REH cell (cell line): Measurements from ENCODE around the gene RD3L.

DNA sequence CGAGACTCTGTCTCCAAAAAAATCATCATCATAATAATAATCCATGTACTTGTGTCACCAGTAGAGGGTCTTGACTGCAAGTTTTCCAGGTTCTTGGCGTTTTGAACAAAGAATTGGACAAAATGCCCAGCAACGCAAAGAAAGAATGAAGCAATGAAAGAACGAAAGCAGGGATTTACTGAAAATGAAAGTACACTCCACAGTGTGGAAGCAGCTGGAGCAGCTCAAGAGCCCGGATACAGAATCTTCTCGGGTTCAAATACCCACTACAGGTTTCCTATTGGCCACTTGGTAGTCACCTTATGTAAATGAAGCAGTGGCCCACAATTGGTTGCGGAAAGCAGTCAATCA is 14.9 kb upstream of the PPP1R13B start:
- PRO-cap = no peak

GRCh38 chr14:103881191-103882112 is 34.1 kb upstream of the PPP1R13B start:
- PRO-cap = no peak

DNA sequence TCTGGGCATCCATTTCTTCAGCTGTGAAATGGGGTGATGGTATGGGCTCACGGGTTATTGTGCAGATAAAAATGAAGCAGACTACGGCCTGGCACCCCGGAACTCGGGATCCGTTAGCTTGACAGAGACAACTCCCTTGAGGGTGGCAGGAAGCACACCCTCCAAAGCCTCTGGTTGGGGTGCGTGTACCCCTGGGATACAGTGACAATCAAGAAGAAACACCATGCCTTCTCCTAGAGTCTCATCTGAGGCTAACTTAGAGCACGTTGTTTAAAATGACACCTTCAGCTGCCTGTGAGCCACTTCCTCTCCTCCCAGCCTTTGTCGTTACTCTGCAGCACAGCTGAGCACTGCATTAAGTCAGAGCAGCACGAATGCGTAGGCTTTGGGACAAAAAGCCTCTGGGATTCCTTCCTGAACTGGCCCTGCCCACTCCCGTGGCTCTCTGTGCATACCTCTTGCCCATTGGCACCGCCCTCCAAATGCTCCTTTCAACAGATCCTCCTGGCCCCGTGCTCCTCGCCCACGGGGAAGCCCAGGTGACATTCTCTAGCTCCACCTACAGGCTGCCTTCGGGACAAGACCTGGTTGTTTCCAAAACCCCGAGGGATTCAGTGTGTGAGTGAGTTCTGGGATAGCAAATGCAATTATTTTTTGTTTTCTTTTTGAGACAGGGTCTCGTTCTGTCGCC is 11.2 kb downstream of the ATP5MJ start:
- PRO-cap = no peak

GRCh38 chr14:103942258-103942887 is at the start of gene RD3L:
RD3L (minus strand) TSS chr14:103942529.
- PRO-cap = no peak

DNA sequence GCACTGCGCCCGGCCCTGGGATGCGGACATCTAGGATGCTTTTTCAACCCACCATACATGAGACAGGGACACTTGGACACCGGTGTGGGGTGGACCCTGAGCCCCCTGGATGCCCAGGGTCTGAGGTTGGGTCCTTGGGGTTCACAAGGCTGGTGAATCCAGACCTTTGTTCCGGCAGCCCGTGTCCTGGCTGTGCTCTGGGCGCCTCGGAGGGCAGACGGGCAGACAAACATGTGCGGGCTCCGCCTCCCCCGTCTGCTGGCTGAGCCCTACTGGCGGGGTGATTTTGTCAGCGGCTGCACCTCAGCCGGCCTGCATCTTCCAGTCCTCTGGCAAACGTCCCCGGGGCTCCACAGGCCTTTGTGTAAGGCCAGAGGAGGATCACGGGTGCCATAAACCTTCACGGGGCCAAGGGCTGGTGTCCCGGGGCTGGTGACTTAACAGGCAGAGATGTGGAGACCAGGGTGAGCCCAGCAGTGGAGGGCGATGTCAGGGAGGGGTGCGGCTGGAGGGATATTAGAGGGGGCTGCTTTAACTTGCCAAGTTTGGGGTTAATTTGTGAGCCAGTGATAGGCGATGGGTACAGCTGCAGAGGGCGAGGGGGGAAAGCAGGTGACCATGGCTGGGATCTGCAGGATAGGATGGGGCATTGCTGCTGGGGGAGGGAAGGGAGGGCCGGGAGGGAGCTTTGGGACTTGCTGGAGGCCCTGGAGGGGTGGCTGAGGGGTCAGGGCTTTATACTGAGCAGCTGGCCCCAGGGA is 5.8 kb downstream of the ASPG start:
- PRO-cap = no peak

GRCh38 chr14:104137499-104138164 is 755 bp upstream of the KIF26A start:
- PRO-cap = unidirectional peak, plus-strand start at chr14:104138000

DNA sequence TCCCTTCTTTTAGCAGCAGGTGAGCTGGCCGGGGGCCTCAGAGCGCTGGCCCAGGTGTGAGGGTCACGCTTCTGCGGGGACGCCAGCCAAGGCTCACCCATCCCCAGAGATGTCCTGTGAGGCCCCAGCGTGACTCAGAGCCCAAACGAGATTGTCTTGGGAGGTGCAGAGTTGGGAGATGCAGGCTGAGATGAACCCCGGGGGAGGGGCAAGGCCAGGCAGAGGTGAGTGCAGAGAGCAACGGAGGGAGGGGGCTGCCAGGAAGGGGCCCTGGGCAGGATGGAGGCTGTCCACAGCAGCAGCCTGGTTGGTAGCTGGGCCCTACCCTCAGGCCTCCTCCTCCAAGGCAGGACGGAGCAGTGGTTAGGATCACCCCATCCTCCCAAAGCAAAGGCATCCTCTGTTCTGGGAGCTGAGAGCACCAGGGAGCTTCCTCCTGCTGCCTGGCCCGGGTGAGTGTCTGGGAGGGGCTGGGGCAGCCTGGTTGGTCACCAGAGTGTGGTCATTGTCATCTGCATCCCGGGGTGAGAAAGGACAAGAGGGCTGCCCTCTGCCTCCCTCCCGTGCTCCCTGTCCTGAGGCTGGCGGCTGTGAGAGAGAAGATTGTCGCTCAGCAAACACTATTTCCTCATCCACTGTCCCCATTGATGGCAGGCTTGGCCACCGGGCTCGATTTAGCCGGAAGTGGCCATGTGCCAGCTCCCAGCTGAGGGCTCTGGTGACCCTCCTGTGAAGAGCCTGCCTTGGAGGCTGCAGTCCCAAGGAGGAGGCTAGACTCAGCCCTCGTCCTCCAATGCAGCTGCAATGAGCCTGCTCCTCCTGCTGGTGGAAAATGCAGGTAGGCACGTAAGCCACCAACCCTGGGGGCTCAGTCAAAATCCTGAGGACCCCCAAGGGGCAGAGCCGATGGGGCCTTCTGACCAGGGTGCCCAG is 155.4 kb downstream of the KIF26A start:
- PRO-cap = no peak

- PRO-cap = no peak
These were observed 68.8 kb upstream of the C14orf180 start for GRCh38 chr14:104510626-104511225.

GRCh38 chr14:104687506-104688653 is 1.5 kb upstream of the INF2 start:
- PRO-cap = no peak

- PRO-cap = no peak
These were observed 12.0 kb downstream of the INF2 start for GRCh38 chr14:104701419-104701815.

GRCh38 chr14:104770475-104771331 is 17.8 kb downstream of the SIVA1 start:
- PRO-cap = no peak

DNA sequence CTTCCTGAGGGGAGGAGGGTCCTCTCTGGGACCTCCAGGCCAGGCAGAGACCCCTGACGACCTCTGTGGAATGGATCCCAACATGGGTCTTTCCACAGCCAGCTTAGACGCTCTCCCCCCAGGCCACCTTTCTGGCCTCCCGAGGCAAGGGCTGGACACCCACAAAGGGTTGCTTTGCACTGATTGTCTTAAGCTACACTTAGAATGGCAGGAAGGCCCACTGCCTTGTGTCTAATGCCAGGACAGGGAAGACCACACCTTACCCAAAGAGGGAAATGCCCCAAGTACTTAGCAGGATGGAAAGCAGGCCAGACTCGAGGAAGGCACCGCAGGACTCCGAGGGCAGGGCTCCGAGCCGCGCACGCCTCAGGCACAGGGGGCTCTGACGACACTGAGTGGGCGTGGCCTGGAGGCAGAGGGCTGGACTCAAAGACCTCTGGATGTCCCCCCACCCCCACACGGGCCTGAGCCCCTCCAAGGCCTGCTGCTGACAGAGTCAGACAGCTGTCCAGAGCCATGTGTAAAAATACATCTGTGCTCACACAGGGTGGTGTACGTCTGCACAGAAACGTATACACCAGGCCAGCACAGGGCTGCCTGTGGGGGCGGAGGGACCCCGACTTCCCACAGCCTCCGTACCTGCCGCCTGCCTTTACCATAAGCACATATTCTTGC is 1.6 kb downstream of the AKT1 start:
- PRO-cap = no peak

DNA sequence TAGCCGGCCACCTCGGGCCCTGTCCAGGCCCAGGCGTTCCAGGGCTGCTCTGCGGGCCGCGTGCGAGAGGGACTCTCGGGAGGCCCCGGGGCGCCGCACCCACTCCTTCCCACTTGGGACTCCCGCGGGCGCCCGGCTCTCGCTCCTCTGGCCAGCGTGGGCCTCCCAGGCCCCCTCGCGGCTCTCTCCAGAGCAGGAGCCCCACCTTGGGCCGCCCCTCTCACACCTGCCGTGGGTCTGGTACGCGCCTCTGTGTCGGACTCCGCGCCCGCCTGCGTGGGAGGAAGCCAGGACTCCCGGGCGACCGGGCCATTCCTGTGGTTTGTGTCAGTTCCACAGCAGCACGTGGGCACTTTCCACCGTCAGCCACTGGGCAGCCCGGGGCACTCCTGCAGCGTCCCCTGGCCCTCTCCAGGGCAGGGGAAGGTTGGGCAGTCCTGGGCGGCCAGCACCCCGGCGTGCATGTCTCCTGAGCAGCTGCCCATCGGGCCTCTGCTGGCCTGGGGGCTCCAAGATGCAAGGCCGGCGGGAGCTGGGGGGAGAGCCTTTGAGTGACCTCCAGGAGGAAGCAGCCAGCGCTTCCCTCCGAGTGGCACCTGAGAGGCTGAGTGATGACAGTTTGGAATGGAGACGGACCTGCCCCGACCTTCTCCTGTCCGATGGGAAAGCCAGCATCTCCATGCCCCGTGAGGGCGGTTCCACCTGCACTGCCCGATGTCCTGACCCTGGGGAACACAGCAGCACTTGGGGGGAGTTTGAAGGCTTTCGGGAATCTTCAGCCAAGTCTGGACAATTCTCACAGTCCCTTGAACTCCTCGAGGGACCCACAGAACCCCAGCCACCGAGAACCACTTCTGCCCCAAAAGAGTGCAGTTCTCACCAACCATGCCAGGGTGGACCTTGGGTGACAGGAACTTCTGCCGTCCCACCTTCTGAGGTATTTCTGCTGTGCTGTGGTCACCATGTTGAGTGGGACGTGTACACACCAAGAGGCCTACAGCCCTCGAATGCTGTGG is 638 bp downstream of the CLBA1 start:
- PRO-cap = no peak

- PRO-cap = no peak
These were observed 17.8 kb upstream of the CDCA4 start for GRCh38 chr14:105038565-105039230.

DNA sequence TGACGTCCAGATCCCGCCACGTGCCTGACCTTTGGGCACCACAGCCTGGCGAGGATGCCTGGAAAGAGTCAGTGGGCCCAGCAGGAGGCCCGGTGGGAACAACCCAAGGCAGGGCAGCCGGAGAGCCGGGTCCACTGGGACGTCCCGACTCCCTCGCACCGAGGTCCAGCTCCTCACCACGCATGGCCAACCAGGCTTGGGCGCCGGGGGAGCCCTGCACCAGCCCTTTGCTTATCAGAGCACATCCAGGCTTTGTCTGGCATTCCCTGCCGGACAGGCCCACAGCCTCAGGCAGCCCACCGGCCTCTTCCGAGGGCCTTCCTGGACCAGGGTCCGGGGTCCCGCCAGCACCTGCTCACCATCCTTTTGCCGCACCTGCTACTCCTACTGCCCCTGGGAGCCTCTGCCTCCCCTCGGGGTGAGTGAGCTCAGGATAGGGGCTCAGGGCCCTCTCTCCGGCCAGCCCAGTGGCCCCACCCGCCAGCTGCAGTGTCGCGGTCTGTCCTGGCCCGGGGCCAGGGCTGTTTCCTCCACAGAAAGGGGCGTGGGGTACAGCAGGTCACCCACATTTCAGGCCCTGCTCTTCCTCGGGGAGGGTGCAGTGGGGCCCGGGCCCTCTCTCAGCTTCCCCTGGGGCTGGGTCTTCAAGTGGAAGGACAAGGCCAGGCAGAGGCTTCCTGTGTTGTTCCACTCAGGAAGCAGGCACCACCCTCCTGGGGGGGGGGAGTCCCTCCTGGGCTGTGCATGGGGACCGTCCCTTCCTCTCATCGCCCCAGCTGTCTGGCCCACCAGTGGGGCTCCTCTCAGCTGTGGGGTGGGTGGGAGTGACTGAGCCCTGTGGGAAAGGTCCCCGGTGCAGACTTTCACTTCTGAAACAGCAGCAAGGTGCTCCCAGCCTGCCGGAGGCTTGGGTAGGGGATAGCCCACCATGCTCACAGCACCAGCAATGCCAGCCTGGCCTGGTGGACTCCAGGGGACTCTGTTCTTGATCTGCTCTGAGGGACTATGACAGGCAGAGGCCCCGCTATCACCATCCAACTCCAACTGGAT is 3.9 kb downstream of the GPR132 start:
- PRO-cap = no peak

- PRO-cap = no peak
These were observed 4.8 kb upstream of the GPR132 start for GRCh38 chr14:105069664-105070727.

- PRO-cap = bidirectional peak, plus-strand start at chr14:105093323, minus-strand start at chr14:105093295
These were observed 27.9 kb upstream of the GPR132 start for GRCh38 chr14:105092982-105093722.

DNA sequence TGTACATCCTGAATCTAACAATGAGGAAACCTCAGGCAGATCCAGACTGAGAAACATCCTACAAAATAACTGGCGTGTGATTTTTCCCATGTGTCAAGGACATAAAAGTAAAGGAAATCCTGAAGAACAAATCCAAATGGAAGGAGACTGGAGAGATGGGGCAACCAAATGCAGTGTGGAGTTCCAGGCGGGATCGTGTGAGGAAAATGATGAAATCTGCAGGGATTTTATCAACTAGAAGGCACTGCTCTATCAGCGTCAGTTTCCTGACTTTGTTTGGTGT is 43.1 kb upstream of the GPR132 start:
- PRO-cap = no peak

GRCh38 chr14:105197077-105197892 is 16.2 kb upstream of the NUDT14 start:
- PRO-cap = no peak

DNA sequence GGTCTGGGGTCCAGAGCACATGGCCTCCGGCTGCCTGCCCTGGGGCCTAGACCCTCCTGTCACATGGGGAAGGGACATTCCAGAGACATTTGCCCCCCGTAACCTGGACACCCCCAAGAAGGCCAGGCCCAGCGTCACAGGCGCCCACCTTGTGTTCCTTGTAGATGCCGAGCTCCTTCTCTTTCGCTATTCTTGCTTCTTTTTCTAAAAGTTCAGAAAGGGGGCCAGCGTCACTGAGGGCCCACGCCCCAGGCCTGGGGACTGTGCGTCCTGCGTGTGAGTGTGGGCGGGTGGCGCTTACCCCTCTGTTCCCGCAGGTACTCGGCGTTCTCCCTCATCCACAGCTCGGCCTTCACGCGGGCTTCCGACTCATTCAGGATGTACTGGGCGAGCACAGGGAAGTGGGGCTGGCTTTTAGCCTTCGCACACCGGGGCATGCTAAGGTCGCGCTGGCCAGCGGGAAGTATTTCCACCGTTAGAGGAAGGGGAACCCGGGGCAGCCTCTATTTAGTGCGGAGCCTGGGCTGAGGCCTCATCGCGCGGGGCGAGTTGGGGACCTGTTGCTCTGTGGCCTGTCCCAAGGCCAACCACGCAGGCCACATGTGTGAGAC is 29.4 kb upstream of the BTBD6 start:
- PRO-cap = no peak